Spinal cord (tissue), 3 donors: ENCODE measurements around the gene PPOX.

DNA sequence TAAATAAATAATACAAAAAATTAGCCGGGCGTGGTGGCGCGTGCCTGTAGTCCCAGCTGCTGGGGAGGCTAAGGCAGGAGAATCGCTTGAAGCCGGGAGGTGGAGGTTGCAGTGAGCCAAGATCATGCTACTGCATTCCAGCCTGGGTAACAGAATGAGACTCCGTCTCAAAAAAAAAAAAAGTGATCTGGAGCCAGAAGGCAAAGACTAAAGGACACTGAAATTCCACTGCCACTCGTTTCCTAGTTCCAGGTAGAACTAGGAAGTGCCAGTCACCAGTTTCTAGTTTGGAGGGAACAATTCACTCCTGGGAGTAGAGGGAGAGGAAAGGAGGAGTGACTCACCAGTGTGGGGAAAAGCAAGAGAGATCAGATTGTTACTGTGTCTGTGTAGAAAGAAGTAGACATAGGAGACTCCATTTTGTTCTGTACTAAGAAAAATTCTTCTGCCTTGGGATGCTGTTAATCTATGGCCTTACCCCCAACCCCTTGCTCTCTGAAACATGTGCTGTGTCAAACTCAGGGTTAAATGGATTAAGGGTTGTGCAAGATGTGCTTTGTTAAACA, 4.4 kb downstream of the F11R start:
- PRO-cap: no peak
- RAMPAGE, long total RNA: no peak

DNA sequence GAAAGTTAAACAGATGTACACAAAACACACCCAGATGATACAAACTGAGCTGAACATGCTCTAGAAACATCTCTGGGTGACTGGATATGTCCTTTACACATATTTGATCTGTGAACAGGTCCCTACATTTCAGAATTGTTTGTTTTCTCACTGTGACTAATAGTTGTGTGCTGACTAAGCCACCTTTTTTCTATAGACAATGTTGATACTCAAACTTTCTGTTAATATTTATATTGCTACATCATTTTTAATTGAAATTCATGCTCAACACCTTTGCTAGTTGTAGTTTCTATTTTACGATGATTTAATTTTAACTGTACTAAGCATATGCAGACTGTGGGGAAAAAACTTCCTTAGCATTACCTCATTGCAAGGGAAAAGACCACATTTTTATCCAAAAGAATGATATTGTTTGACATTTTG, 1.1 kb upstream of the F11R start:
- PRO-cap: no peak
- RAMPAGE, long total RNA: no peak

- PRO-cap: no peak
- RAMPAGE, long total RNA: no peak
Measured at GRCh38 chr1:161037390-161038166, 1.2 kb downstream of the TSTD1 start.

DNA sequence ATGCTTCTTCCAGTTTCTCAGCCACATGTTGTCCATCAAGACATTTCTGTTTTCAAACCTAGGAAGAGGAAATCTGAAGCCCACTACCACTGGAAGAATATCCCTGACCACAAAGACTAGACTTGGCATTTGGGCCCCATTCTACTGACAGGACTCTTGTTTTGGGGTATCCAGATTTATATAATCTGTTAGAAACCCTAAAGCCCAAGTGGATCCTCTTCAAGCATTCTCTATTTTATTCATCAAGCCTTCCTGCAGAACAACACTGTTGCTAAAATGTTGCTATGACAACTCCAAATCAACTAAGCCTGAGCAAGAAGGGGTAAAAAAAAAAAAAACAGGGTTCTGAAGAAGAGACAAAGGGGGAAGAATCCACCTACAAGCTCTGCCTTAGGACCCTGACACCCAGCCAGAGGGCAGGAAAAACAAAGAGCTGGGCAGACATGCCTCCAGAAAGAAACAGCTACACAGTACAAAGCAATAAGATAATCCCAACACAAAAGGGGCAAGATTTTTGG, 1.4 kb downstream of the USF1 start:
- PRO-cap: no peak
- RAMPAGE, long total RNA: no peak

DNA sequence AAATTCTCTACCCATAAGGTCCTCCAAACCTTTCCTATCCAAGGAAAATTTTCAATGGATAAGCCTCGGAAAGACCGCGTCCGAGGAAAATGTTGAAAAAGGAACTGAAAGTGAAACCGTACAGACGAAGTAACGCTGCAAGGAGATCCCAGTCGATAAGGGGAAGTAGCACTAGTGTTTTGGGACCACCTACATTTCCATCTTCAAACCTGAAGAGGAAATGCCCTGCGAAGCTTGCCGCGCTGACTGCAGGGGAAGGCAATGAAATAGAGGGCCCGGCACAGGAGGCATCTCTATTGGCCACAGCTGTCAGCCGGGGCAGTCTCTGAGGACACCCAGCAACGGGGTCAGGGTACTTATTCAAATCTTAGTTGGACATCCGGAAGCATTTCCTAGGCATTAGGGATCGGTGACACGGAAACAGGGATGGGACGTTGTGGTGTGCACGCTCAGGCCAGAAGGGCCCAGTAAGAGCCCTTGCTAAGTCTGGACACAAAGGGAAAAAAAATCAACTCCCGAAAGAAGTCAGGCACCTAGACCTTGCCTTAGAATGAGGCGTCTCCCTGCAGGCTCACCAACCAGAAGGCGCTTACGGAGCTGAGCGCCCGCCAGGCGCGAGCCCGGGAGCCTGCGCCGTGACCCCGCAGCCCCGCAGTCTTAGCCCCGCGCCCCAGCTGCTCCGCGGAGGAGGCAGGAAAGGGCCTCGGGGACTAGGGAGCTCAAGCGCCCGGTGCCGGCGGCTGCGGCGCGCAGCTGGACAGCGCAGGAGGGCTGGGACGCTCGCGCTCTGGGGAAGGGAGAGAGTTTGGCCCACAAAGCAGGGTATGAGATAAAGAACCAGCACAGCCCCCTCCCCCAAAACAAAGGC, 660 bp downstream of the USF1 start:
- PRO-cap: no peak
- RAMPAGE, long total RNA: no peak

- PRO-cap: no peak
- RAMPAGE, long total RNA: no peak
Measured at GRCh38 chr1:161065462-161065848, 4.2 kb downstream of the ARHGAP30 start.

DNA sequence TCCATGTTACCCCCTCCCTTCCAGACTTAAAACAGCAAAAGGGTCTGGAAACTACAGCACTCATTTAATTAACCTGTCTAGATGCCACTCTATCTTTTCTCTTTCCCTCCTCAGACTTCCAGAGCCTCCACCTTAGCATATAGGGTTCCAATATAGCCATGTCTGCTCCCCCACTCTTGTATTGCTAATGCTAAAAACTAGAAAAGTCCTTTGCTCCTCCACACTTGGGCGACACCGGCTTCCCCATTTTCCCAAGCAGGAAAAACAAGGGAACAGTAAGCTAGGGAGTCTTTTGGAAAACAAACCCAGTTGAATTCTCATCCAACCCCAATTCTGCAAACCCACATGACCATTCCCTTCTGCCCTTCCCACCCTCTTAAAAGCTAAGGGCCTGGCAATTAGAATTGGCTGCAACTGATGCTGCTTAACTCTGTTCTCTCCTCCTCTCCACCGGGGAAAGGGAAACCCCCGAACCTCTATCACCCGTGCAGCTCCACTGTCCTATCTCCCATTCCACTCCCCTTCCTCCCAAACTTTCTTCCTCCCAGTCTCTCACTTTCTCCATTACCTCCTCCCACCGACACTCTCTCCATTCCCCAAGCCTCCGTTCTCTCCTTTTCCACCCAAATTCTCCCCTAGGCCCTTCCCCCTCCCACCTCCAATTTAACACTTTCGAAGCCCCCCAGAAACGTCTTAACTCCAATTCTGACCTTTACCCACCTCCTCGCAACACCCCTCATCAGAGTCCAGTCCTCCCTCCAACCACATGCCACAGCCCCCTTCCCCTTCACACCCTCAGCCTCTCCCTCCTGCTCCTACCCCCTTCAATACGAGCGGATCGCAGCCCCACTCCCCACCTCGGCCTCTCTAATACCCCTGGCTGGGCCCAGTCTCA, 834 bp downstream of the DEDD start:
- PRO-cap: no peak
- RAMPAGE, long total RNA: no peak

GRCh38 chr1:161133190-161133400, 628 bp upstream of the DEDD start:
- PRO-cap: no peak
- RAMPAGE, long total RNA: no peak

- PRO-cap: unidirectional peak, minus-strand start at chr1:161166270
- RAMPAGE, long total RNA: no peak
Measured at GRCh38 chr1:161166180-161166913, at the start of gene PPOX. TSS of gene PPOX (plus strand) at chr1:161166426.

GRCh38 chr1:161195181-161195570, 3.7 kb downstream of the ADAMTS4 start:
- PRO-cap: no peak
- RAMPAGE, long total RNA: no peak

GRCh38 chr1:161206513-161207472, 4.6 kb downstream of the NDUFS2 start:
- PRO-cap: no peak
- RAMPAGE, long total RNA: no peak

GRCh38 chr1:161216643-161217934, 2.0 kb downstream of the FCER1G start:
- PRO-cap: no peak
- RAMPAGE, long total RNA: no peak

- PRO-cap: no peak
- RAMPAGE, long total RNA: no peak
Measured at GRCh38 chr1:161219017-161219634, 4.0 kb downstream of the FCER1G start.

DNA sequence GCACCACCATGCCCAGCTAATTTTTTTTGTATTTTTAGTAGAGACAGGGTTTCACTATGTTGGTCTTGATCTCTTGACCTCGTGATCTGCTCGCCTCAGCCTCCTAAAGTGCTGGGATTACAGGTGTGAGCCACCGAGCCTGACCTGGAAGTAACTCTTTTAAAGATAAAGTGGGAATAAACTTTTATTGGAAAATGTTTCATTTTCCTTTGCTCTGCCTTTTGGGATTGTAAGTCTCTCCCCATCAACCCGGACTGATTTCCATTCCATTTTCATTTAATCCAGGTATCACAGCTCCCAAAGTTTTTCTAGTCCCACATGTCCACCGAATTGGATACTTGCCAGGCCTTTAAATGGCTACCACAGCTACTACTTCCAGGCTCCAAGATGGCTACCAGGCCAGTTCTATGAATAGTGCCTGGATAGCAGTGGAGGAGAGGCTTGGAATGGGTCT, 2.9 kb downstream of the APOA2 start:
- PRO-cap: no peak
- RAMPAGE, long total RNA: no peak

GRCh38 chr1:161305499-161306880, 3.8 kb downstream of the MPZ start:
- PRO-cap: no peak
- RAMPAGE, long total RNA: no peak

GRCh38 chr1:161362950-161363569, 4.6 kb downstream of the CFAP126 start:
- PRO-cap: no peak
- RAMPAGE, long total RNA: no peak

- PRO-cap: no peak
- RAMPAGE, long total RNA: no peak
Measured at GRCh38 chr1:161398910-161399188, 31.2 kb upstream of the CFAP126 start.

DNA sequence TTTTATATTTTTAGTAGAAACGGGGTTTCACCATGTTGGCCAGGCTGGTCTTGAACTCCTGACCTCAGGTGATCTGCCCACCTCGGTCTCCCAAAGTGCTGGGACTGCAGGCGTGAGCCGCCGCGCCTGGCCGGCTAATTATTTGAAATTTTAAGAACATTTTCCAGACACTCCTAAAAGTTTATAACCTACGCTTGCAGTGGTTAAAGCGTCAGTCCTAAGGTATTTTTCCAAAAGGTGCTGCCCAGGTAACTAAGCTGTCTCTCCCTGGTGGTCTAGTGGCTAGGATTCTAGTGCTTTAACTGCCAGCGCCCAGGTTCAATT, 52.9 kb upstream of the CFAP126 start:
- PRO-cap: no peak
- RAMPAGE, long total RNA: no peak

DNA sequence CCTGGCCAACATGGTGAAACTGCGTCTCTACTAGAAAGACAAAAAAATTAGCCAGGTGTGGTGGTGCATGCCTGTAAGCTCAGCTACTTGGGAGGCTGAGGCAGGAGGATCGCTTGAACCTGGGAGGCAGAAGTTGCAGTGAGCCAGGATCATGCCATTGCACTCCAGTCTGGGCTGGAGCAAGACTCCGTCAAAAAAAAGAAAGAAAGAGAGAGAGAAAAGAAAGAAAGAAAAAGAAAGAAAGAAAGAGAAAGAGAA, 62.9 kb upstream of the CFAP126 start:
- PRO-cap: no peak
- RAMPAGE, long total RNA: no peak

DNA sequence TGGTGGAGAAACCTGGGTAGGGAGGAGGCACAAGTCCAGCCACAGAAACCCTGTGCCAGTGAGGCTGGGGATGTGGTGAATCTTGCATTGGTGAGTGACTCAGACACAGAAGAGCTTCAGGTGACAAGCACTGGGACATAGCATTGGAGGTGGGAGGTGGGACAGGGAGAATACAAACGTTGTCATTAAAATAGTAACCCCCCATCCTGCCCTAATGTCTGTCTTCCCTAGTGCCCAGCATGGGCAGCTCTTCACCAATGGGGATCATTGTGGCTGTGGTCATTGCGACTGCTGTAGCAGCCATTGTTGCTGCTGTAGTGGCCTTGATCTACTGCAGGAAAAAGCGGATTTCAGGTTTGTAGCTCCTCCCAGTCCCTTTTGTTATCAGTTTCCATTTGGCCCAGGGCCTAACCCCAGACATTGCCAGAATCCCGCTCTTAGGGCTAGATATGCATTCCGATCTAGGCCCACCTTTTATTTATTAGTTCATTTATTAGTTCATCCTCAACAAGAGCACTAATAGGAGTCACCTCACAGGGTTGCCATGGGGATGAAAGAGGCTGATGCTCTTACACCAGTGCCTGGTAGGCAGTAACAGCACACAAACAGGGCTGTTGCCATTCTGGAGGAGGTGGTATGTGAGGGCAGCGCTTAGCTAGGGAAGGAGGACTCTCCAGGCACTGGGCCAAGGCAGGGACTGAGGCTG, 5.5 kb downstream of the FCGR2A start:
- PRO-cap: no peak
- RAMPAGE, long total RNA: no peak